Calu3 (cell line): ENCODE measurements around a stretch of chr10.

DNA sequence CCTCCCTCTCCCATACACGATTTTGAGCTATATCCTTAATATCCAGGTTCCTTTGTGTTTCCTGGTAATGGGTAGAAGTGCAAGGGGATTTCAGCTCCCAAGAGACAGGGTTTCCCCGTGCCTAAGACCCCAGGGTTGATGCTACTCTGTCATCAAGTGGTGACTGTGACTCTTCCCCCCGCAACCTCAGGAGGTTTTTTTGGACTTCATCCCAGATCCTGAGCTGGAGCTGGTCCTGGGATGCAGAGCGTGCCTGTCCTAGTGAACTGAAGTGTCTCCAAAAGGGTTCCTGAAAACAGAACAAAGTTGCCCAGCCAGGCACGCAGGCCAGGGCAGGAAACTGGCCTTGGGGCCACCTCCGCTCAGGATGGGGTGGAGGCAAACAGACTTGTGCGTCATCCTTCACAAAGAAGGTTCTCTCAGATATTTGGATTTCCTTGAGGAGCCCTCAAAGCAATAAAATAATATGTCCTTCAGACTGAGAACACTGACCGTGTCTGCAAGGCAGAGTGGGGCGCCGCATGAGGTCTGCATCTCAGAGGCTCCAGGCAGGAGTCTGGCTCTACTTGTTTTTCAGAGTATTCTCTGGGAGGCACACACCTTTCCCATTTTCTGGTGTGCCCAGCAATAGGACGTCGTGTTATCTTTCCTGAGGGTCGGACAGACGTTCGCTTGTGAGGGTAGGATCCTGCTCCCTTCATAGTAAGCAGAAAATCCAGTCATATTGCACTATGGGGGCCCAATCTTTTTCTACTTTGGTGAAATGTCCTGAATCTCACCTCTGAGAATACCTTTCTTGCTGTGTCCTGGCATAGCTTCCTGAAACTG is 118.8 kb downstream of the ITIH5 start:
- PRO-cap: no peak

DNA sequence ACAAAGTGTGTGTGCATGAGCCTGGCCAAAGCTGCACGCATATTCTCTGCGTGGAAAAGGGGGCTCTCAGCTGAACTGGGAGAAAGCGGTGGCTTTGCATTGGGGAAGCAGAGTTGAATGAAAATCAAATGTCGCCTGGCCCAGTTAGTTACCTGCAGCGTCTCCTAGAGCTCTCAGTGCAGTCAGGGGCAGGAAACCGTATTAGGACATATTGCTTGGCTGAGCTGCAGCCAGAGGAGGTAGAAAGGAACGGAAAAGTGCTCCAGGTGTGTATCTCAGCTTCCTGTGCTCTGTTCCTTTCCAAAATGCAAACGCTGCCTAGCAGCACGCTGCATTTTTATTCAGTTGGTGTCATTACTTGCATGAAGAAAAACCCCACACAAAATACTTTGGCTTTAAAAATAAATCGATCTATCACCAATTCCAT is 4.9 kb downstream of the GATA3 start:
- PRO-cap: no peak

DNA sequence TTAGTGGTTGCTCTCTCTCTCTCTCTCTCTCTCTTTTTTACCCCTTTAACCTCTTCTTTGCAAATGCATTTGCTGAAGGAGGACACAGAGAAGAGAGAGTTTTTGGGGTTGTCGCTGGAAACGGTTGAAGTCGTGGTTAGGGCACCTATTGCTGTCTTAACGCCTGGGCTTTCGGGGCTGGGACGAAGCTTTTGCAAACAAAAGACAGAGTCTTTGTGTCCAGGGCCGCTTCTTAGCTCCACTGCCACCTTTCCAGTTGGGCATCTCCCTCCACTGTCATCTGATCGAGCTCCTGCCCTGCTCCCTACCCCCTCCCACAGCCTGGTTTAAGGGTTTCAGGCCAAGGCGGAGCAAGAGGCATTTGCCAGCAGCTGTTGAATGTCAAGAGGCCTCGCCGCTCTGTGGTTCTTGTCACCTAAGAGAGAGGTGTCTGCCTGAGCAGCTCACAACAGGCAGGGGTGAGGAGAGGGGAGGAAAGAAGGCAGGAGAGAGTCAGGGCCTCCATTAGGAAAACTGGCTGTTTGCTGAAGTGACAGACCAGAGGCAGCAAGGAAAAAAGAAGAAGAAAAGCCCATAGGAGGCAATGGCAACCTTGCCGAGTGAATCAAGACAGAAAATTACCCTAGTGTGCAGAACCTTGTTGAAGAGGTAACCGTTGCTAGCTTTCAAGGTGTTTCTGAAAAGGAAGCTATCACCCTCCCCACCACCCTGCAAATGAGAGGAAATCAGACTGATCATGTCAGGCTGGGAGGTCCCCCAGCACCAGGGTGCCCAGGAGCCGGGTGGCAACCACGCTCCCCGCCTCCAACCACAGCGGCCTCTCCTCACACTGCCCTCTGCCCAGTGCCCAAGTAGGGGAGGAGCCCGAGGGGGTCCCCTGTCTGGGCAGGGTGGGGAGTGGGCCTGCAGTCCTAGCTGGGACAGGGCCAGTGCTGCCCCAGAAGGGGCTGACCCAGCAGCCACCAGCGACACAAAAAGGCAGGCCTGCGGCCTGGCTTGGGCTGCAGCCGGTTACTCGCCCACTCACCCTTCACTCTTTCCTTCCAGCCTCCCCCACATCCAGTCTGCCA is 6.9 kb downstream of the GATA3 start:
- PRO-cap: no peak

DNA sequence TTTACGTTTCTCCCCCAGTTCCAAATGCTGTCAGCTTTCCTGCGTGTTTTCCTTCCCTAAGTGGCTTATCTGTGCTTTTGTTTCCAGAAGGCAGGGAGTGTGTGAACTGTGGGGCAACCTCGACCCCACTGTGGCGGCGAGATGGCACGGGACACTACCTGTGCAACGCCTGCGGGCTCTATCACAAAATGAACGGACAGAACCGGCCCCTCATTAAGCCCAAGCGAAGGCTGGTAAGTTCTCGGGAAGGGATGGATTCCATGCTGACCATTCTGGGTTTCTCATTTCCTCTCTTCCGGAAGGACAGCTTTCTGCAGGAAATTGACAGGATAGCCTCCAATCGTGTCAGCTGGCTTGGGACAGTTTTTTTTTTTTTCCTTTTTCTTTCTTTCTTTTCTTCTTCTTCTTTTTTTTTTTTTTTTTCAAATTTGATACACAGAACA is 9.4 kb downstream of the GATA3 start:
- PRO-cap: no peak

DNA sequence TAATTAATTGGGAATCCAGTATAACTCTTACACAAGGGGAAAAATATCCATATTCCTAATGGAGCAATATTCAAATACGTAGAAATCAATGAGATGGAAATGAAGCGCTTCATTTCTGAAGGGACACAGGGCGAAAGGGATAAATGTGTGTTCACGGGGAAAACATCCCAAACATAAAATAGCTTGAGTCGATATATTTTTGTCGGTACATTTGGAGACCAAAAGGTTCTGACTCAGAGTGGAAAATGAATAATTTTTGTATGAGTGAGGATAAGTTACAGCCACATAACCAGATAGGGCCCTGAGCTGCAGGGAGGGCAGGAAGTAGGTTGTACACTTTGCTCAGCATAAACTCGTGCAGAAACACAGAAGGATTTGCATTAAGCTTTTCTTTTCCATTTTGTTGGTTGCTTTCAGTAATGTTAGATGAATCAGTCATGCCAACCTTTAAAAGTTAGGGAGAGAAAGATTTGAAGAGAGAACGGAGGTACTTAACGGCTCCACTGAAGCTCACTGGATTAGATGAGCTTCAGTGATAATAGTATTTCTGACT is 347.9 kb downstream of the GATA3 start:
- PRO-cap: no peak

DNA sequence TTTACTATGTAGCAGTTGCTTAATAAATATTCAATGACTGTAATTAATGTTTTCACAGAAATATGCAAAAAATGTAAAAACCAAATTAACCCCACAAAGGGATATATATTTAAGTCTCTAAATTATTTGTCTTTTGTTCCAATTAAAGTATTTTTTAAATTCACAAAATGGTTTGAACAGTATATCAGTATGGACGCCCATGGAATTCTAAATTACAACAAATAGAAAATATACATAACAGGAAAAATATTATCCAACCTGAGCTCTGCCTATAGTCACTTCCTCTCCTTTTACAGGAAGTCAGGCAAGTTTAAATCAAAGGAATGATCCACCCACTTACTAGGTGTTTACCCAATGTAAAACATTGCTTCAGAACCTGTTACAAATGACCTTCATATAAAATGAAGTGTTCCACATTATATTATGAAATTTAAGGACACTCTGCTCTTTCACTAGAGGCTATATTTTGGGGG is 722.4 kb downstream of the GATA3 start:
- PRO-cap: no peak

DNA sequence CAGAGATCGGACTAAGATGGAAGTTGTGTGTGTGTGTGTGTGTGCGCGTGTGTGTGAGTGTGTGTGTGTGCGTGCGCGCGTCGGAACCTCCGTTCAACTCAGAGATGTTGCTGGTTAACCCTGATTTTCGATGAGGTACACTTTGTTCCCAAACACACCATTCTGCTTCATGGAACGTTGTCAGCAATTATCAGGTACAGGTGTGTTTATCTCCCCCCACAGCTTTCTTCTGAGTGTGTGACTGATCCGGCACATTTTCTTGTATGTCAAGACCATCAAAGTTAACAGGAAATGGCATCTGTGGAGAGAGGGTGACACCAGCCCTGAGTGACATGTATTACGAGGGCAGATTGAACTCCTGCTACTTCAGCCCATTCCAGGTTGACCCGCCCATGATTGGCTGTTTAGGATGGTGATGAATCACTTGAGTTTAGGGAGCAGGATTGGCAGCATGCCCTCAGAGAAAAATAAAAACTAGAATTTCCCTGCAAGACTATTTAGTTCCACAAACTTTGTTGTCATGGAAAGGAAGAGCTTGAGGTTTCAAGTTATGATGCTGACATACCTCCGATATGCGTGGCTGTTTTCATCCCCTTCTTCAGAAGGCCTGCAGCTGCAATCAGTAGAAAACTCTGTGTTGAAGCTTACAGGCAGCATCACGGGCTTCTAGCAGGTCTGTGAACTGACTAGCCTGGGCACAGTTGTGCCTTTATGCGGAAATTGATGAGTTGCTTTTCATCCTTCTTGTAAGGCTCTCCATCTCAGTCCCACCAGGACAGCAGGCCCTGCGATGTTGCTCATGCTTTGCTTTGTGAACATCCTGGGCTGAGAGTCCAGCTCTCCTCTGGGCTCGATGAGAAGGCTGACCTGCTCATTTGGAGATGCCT is 8.1 kb upstream of the CELF2 start:
- PRO-cap: no peak

DNA sequence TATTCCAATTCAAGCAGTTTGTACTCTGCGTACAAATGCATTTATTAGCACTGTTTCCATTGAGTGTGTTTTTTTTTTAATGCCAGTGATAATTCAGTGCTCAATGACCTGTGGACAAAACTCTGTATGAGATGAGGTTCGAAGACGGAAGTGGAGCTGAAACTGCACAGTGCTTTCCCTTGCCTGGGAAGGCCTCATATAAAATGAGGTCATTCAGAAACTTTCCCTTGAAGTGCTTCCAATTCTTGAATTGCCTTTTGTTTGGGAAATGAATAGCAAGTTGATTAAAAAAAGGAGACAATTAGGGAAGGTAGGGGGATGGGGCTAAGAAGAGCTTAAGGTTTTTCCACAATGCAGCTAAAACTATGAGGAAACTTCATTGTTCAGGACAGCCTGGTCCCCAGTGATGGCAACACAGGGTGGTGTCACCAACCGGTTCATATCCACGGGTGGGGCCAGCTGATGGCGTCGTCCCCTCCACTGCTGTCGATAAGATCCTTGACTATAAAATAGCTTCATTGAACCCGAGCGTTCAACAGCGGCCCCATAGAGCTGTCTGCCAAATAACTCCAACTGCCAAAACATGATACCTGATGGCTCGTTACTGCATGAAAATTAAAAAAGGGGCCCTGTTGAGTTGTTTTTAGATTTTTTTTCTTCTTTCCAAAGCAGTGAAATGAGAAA is 3.0 kb upstream of the CELF2 start:
- PRO-cap: no peak

DNA sequence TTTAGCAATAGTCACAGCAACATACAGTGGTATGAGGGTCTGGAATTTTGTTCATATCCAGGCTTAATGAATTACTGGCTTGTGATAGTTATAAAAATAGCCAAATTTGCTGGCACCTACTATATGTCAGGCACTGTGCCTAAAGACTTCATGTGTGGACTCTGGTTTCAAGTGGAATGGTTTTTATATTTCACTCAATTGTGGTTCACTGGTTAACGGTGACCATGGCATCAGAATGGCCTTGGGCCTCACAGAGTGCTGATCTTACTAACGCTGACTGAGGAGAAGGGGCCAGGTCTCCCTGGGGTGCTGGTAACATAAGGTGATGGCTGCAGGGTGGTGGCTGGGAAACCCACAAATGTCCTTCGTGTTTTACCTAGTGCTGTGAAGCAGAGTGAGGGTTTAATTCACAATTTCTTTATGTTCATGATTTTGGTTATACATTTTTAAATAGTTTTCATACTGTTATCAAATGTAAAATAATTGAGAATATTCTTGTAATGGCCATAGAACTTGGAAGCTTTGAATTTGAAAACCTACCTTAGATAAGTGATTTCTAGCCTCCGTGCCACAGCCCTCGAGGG is 55.9 kb downstream of the CELF2 start:
- PRO-cap: no peak

- PRO-cap: no peak
Observed at GRCh38 chr10:11093951-11094327, 76.3 kb downstream of the CELF2 start.

GRCh38 chr10:11157604-11158012 is 139.9 kb downstream of the CELF2 start:
- PRO-cap: no peak

GRCh38 chr10:11207756-11208916 is 190.5 kb downstream of the CELF2 start:
- PRO-cap: no peak

- PRO-cap: no peak
Observed at GRCh38 chr10:11224777-11225266, 207.2 kb downstream of the CELF2 start.

GRCh38 chr10:11261029-11261976 is 243.6 kb downstream of the CELF2 start:
- PRO-cap: no peak

GRCh38 chr10:11288066-11288315 is 270.3 kb downstream of the CELF2 start:
- PRO-cap: no peak

- PRO-cap: no peak
Observed at GRCh38 chr10:11302581-11303000, 284.9 kb downstream of the CELF2 start.

- PRO-cap: no peak
Observed at GRCh38 chr10:11336458-11337212, 274.8 kb downstream of the USP6NL start.

DNA sequence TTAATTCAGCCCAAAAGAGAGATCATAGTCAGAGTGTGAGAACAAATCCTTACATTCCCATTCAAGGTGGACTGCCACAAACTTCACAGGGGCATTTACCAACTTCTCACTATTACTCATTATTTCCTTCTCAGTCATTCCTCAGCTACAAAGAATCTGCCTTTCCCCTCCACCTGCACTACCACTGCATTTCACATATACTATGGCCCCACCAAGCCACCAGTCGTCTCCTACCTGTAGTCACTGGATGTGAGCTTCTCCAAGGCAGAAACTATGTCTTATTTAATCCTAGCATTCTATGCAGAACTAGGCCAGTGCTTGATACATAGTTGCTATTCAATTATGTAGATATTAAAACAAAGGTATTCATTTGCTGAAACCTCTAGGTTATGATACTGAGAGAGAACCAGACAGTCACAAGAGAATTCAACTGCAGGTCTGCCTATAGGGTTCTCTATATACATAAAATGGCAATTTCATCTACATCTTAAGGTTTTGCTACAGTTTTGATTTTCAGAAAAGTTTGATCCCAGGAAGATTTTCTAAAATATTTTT is 94.2 kb downstream of the USP6NL start:
- PRO-cap: no peak

- PRO-cap: no peak
Observed at GRCh38 chr10:11538817-11539983, 72.2 kb downstream of the USP6NL start.

- PRO-cap: no peak
Observed at GRCh38 chr10:11609398-11610061, 1.9 kb downstream of the USP6NL start.